Placental epithelial cell (primary cell): ENCODE results near the genes MRPS6 and SMIM34.

- CAGE, long polyA plus RNA, result no peak
Observed at GRCh38 chr21:33554088-33554418, 11.2 kb downstream of the SON start.

- CAGE, long polyA plus RNA, result no peak
Observed at GRCh38 chr21:33554419-33555195, 11.8 kb downstream of the SON start.

DNA sequence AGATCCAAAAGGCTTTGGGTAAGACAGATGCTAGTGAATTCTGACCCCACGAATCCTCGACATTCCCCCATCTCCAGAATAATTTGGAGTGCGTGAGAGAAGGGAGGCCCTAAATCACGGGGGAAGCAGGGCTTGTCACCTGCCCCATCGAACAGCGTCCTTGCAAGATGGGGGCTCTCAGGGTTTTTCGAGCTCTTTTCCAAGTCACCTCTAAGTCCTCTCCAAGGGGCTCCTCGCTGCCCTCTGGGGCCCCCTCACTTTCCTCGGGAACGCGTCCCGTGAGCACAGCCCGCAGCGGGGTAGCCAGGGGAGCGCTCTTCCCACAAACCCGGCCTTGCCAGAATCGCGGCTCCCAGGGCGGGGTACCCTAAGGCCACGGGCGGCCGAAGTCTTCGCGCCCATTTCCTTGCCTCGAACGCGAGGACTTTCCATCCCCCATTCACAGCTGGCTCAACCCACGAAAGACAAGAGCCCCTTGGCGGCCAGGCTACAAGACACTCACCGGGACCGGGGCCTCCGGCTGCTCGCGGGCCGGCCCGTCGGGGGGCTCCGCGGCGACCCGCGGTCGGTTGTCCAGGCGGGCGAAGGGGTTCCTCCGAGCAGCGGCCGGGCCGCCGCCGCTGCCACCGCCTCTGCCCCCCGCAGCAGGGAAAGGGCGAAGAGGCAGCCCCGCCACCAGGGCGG is 523 bp downstream of the DONSON start:
- CAGE, long polyA plus RNA, result no peak

GRCh38 chr21:33626176-33626508 is 15.4 kb downstream of the CRYZL1 start:
- CAGE, long polyA plus RNA, result no peak

GRCh38 chr21:33640882-33641375 is 612 bp downstream of the CRYZL1 start:
- CAGE, long polyA plus RNA, result no peak

GRCh38 chr21:33716078-33716569 is 73.8 kb downstream of the ITSN1 start:
- CAGE, long polyA plus RNA, result no peak

DNA sequence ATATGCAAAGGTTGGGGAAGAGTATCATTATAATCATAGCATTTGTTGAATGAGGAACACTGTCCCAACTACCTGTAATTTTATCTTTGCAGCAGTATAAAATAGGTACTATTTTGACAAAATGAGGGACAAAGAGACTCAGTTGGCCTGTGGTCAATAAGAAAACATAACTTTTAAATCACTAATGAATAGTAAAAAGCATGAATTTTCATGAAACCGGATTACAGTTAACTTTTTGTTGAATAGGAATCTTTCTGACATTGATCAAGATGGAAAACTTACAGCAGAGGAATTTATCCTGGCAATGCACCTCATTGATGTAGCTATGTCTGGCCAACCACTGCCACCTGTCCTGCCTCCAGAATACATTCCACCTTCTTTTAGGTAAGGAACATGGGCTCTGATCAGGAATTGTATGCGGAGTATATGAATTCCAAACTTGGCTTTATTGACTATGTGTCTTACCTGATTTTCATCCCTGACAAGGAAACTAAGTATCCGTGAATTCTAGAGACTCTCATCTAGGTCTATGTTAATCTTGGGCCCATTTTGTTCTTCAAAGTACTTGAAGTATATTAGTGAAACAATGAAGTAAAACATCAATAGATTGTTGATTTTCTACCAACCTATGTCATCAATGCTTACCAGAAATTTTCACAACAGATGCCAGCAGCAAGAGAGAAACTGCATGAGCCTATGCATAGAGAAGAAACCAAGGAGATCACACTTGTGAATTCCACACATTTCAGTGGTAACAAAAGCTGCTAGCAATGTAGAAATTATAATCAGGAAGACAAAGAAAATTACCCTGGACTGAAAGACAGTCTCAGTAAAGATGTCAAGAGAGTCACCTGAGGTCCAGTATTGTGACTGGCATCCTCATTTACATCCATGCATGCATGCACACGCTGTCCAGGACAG is 123.6 kb downstream of the ITSN1 start:
- CAGE, long polyA plus RNA, result no peak

GRCh38 chr21:33894752-33895178 is 20.8 kb downstream of the ATP5PO start:
- CAGE, long polyA plus RNA, result no peak

- CAGE, long polyA plus RNA, result no peak
Observed at GRCh38 chr21:34019966-34020916, 53.1 kb upstream of the MRPS6 start.

- CAGE, long polyA plus RNA, result no peak
Observed at GRCh38 chr21:34037575-34037911, 35.8 kb upstream of the MRPS6 start.

GRCh38 chr21:34072710-34073773 is at the start of gene MRPS6:
MRPS6 (plus strand) TSS chr21:34073578.
- CAGE, long polyA plus RNA, result no peak

DNA sequence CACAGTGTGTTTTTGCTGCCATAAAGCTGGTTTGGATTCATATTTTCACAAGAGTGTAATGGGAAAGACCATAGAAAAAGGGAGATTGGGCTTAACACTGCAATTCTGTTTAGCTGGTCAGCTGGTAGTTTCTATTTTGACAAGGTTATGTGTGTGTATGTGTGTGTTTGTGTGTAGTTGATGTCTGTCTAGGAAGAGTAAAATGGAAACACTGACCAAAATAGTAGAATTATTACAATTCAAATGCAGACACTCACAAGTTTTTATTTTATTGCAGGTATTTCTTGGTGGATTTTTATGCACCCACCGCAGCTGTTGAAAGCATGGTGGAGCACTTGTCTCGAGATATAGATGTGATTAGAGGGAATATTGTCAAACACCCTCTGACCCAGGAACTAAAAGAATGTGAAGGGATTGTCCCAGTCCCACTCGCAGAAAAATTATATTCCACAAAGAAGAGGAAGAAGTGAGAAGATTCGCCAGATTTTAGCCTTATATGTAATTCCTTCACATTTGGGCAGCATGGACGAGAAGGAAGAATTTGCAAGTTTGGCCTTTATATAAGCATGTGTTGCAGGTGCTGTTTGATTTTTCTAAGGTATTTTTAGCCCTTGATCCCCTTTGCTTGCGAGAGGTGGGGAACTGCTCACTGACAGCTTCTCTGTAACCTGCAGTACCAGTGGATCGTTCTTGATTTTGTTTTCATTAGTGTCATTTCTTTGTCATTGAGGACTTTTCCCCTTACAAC is 68.9 kb downstream of the MRPS6 start:
- CAGE, long polyA plus RNA, result no peak

DNA sequence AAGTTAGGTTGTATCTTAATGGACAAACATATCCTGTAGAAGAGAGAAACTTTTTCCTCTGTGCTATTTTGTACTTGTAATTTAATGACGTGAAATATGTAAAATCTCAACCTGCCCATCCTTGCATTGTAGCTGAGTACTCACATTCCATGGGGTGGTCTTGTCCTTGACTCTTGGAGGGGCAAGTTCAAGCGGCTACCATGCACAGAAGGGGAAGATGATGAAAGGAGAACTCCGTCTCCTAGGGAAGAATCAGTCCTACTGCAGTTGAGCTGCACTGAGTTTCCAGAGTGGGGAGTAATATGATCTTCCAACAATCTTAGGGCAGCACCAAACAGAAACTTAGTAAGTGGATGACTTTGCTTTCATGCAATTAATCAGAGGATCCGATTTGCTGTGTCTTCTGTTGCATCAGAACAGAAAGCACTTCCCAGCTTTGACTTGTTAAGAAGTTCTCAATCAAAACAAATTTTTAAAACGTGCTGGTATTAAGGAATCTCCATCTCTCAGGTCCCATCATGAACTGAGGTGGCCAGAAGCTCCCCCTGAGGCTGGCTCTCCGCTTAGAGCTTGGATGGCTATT is at the start of gene SMIM34:
Gene SMIM34 (minus strand): TSS at position 263 of the 583 bp plus-strand sequence.
- CAGE, long polyA plus RNA, result no peak

DNA sequence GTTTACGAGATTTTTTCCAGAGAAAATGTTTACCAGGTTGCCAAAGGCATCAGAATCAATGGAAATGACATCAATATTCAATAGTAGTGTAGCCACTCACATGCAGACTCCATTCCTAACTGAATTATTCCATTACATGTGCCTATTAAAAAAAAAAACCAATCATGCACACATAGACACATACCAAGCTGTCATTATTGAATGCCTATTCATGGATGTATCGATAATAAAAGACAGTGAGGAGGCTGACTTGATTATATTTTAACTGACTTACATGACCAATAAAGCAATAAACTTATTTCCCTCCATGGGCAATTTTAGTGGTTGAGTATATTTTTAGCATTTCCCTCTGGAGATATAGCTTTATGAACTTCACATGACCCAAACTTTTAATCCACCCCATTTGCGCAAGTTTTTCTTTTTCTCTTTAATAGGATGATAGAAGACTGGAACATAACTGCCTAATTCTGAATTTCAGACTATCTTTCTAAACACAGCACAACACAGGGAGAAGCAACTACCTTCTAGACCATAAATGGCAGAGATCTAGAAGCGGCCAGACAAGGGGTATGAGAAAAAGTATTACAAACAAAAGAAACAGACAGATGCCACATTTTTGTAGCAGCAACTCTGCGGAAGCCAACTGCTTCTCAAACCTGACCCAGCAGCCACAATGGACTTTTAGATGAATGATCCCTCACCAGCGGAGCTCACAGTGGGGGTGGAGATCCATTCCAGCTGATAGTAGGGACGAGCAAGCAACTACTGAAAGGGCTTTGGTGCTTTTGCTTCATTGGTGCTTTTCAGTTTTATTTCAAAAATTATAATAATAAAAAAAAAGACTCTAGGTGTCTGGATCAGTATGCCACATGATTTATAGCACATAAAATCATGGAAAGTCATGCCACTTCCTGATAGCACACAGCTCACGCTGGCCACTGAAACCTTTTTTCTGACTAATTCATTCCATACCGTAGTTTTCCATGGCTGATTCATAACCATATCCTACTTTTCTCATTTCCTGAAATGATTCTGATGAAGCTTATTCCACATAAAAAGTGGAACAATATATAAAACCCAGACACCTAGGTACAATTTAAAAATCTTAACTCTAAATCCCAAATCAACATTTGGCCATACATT is 40.9 kb upstream of the KCNE1 start:
- CAGE, long polyA plus RNA, result no peak

- CAGE, long polyA plus RNA, result no peak
Observed at GRCh38 chr21:34690345-34690911, 21.6 kb downstream of the CLIC6 start.

GRCh38 chr21:34726504-34727109 is 57.8 kb downstream of the CLIC6 start:
- CAGE, long polyA plus RNA, result no peak

DNA sequence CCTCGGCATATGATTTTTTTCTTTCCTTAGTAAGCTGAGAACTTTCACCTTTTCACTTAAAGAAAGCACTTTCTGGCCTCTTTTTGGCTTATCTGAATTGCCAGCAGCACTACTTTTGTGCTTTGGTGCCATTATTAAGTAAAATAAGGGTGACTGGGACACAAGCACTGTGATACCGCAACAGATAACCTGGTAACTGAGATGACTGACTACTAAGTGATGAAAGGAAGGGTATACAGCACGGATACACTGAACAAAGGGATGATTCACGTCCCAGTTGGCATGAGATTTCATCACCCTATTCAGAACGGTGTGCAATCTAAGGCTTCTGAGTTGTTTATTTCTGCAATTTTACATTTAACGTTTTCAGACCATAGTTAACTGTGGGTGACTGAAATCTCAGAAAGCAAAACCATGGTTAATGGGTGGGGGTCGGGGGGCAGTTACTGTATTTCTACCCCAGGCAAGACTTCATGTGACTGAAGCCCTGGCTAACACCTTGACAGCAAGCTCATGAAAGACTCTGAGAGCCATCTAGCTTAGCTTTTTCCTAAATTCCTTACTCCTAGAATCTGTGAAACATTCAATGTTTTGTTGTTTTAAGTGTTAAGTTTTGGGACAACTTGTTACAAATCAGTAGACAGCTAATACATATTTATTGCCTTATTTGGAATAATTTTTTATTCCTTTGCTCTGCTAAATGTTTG is 102.8 kb downstream of the CLIC6 start:
- CAGE, long polyA plus RNA, result no peak

DNA sequence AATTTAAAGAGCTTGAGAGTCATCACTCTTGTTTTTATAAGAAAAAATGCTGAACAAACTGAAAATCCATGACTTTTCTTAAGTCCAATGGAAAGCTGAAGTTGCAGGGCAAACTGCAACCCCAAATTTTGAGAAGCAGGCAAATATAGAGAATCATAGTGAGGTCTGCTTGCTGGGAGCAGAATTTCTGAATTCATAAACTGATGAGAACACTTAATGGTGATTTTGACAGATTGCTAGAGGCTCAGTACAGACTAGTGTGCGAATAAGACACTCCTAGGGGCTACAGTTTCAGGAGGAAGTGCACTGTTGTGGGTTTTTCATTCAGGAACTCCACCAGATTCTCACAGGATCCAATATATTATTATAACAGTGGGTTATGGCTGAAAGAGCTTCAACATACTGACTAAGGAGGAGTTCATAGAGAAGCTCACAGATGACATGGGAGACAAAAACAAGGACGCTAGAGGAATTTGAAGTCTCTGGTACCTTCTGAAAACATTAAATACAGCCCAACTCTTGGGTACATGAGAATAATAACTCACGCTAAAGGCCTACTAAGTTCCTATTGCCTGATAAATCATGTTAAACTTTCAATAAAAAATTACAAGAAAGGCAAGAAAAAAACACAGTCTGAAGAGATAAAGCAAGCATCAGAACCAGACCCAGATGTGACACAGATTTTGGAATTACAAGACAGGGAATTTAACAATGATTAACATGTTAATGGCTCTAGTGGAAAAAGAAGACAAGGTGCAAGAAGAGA is 135.3 kb downstream of the CLIC6 start:
- CAGE, long polyA plus RNA, result no peak

- CAGE, long polyA plus RNA, result no peak
Observed at GRCh38 chr21:34818198-34819068, 149.6 kb downstream of the CLIC6 start.

- CAGE, long polyA plus RNA, result no peak
Observed at GRCh38 chr21:34865448-34866123, 183.5 kb downstream of the RUNX1 start.